Hepatocyte (in vitro differentiated cells and primary cell): Measurements from ENCODE around the gene FAM25G.

DNA sequence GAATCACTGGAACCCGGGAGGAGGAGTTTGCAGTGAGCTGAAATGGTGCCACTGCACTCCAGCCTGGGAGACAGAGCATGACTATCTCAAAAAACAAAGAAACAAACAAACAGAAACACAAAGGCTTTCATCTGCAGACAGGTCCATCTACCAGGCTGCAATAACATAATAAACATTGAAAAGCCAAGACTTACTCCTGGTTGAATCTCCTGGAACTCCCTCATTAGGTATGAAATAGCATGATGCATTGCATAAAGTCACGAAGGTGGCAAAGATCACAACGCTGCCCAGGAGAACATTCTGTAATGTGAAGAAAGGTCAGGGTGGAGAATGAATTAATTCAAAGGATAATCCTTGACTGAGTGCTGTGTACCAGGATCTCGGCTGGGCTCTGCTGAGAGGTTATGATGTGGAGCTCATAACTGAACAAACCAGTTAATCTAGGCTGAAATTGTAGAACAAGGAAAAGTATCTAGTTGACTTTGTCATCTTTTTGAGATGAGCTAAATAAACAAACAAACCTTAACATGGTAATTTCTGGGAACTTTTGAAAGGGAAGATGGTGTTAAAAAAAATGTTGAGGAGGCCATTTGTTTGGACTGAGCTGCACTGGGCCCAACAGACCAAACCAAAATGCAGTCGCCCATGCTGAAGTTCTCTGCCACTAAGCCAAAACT is 6.1 kb downstream of the MSMB start:
- RAMPAGE, long total RNA: no peak
- RRBS: no CpG with 5 or more reads among the region's 5 CpGs

GRCh38 chr10:46052483-46052859 is 6.4 kb upstream of the MSMB start:
- RAMPAGE, long total RNA: no peak
- RRBS: no CpG with 5 or more reads among the region's 4 CpGs

DNA sequence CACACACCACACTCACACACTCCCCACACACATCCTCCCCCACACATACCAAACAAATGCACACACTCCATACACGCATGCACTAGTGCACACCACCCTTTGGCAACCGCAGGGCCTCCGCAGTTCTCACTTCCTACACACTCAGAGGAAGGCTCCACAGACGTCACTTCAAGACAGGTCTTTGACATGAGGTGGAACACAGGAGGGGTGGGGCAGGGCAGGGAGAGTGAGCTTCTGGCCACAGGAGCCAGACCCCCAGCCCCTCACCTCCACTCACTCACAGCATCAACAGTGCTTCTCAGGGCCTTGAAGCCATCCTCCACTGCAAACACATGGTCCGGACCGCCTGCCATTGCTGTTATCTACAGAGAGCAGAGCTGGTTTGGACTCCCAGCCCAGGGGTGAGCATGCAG is 18.3 kb upstream of the ANTXRL start:
- RAMPAGE, long total RNA: no peak
- RRBS: no CpG with 5 or more reads among the region's 6 CpGs

DNA sequence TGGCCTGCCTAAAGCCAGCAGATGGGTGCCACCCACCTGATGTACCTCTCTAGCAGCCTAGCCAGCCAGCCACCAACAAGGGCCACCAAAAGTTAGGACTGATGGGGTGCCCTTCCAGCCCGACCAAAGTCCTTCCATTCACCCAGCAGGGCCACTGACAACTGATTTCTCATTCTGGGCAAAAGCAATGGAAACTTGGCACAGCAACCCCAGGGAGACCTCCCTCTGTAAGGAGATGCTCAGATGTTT is 13.7 kb downstream of the GPRIN2 start:
- RAMPAGE, long total RNA: no peak
- RRBS: no CpG with 5 or more reads among the region's 1 CpG

DNA sequence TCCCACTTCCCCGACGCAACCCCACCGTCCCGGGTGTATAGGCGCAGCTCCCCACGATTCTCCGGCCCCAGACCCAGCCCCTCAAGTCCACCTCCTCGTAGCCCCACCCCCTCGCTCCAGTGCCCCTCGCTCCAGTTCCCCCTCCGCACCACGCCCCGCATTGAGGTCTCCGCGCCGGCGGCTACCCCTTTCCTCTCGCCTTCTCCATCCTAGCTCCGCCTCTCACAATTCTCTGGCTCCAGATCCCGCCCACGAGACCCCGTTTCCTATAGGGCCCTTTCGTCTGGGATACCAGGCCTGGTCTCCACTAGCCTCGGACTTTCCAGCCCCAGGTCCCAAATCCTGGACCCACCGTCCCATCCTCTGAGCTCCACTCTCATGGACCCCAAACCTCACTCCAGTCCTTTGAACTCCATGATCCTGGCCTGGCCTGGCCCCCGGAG is 471 bp upstream of the GPRIN2 start:
- RAMPAGE, long total RNA: no peak
- RRBS: 7% methylated on average over 10 of the region's 26 CpGs

GRCh38 chr10:46756855-46757324 is 154.3 kb upstream of the PTPN20 start:
- RAMPAGE, long total RNA: no peak
- RRBS: no CpG with 5 or more reads among the region's 22 CpGs

DNA sequence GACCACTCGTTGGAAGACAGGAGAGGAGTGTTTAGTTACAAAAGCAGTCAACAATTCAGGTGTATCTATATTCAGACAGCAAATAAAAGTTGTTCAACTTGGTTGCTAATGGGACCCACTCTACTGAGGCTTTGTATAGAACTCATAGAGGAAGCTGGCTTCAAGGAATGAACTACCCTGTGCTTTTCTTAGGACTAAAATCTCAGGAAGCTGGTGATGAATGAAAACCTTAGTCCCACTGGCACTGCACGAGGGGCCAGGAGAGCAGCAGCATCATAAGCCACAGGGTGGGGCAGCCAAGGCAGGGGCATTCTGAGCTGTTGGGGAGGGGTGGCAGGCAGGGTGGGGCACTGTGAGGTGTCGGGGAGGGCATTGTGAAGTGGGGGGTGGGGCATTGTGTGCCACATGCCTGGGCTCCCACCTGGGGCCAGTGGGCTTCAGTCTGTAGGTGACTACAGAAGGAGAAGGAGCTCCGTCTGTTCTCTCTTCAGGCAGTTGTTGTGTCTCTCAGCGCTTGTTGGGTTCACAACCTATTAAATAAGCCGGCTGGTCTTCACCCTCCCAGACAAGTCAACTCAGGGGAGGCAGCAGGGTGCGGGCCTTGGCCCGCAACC is 95.4 kb upstream of the PTPN20 start:
- RAMPAGE, long total RNA: no peak
- RRBS: no CpG with 5 or more reads among the region's 8 CpGs

DNA sequence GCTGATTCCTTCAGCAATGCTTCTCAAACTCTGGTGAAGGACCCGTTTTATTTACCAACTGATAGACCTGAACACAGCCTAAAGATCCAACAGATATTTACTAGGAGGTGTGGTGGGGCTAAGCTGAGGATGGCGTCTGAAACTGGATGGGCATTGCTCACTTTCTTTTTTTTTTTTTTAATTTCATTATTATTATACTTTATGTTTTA is 93.6 kb downstream of the PTPN20 start:
- RAMPAGE, long total RNA: no peak
- RRBS: no CpG with 5 or more reads among the region's 2 CpGs

GRCh38 chr10:47023231-47023768 is 112.1 kb downstream of the PTPN20 start:
- RAMPAGE, long total RNA: no peak
- RRBS: no CpG with 5 or more reads among the region's 15 CpGs

- RAMPAGE, long total RNA: no peak
- RRBS: no CpG with 5 or more reads among the region's 2 CpGs
Measured at GRCh38 chr10:47206519-47207089, 93.4 kb upstream of the GDF10 start.

- RAMPAGE, long total RNA: no peak
- RRBS: no CpG with 5 or more reads among the region's 42 CpGs
Measured at GRCh38 chr10:47461137-47461743, 22.7 kb downstream of the ANXA8 start.

GRCh38 chr10:47491482-47491855 is at the start of gene FAM25G:
FAM25G (minus strand) TSS chr10:47491700.
- RAMPAGE, long total RNA: no peak
- RRBS: no CpG with 5 or more reads among the region's 12 CpGs

DNA sequence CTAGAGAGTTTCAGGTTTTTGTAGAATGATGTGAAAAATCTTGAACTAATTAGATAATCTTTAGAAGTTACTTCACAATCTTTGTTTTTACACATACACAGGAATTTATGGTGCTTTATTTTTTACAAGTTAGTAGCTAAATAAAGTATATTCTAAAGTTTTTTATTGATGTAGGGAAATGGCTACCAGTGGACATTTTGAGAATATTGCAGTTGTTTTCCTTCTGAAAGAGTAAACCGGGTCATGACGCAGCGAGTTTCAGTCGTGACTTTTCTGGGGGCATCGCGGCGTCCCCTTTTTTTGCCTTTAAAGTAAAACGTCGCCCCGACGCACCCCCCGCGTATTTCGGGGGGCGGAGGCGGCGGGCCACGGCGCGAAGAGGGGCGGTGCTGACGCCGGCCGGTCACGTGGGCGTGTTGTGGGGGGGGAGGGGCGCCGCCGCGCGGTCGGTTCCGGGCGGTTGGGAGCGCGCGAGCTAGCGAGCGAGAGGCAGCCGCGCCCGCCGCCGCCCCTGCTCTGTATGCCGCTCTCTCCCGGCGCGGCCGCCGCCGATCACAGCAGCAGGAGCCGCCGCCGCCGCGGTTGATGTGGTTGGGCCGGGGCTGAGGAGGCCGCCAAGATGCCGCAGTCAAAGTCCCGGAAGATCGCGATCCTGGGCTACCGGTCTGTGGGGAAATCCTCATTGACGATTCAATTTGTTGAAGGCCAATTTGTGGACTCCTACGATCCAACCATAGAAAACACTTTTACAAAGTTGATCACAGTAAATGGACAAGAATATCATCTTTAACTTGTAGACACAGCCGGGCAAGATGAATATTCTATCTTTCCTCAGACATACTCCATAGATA is 57.6 kb downstream of the SYT15B start:
- RAMPAGE, long total RNA: no peak
- RRBS: 2% methylated on average over 4 of the region's 66 CpGs

- RAMPAGE, long total RNA: no peak
- RRBS: no CpG with 5 or more reads among the region's 42 CpGs
Measured at GRCh38 chr10:47986490-47987060, 13.0 kb downstream of the FAM25C start.

GRCh38 chr10:48352423-48353562 is 46.3 kb downstream of the MAPK8 start:
- RAMPAGE, long total RNA: no peak
- RRBS: no CpG with 5 or more reads among the region's 7 CpGs

GRCh38 chr10:48372864-48373595 is 66.6 kb downstream of the MAPK8 start:
- RAMPAGE, long total RNA: no peak
- RRBS: no CpG with 5 or more reads among the region's 6 CpGs

GRCh38 chr10:48439457-48440216 is 133.2 kb downstream of the MAPK8 start:
- RAMPAGE, long total RNA: no peak
- RRBS: no CpG with 5 or more reads among the region's 13 CpGs

GRCh38 chr10:48468053-48468790 is 136.7 kb downstream of the ARHGAP22 start:
- RAMPAGE, long total RNA: no peak
- RRBS: no CpG with 5 or more reads among the region's 3 CpGs

GRCh38 chr10:48524006-48524687 is 80.7 kb downstream of the ARHGAP22 start:
- RAMPAGE, long total RNA: no peak
- RRBS: 2% methylated on average over 43 of the region's 80 CpGs

DNA sequence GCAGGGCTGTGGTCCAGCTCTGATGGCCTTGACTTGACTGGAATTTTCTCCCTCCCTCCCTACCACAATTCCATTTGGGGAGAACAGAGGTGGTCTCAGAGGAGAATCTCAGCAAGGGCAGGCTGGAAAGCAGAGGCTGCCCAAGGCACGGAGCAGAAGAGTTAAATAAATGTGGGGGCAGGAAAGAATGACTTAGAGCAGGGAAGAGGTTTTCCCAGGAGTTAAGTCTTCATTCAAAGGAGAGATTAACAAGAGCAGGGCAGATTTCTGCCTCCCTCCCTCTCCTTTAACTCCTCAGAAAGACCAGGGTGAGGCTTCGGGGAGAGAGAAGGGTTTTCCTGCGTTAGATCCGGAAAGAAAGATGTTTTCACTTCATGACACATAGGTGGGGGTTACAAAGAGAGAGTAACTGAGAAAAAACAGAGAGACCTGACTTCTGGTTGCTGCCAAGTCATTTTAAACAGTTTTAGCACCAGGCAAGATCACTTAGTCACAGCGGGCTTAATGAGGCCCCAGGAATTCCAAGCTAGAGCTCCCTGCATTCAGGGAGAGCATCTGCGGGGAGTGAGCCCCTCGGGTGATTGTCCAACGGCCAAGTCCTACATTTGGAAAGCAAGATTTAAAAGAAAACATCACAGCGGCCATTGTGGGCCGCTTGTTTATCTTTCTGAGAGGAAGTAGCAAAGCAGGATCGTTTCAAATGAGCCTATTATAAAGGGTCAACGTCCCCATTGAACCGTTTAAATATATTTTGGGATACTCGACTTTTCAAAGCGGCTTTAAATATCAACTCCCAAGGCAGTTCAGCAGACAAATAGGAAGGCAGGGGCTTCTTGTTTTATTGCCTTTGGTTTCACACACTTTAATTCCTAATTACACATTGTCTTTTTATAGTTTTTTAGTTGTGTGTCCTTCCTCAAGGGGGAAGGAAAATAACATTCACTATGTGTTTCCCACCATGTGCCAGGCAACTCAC is 78.5 kb downstream of the ARHGAP22 start:
- RAMPAGE, long total RNA: no peak
- RRBS: no CpG with 5 or more reads among the region's 15 CpGs